Amniotic epithelial cell (primary cell): Measurements from ENCODE around the gene ZBTB44.

GRCh38 chr11:128516420-128517205 is 70.7 kb downstream of the ETS1 start:
- RRBS = no CpG with 5 or more reads among the region's 7 CpGs

DNA sequence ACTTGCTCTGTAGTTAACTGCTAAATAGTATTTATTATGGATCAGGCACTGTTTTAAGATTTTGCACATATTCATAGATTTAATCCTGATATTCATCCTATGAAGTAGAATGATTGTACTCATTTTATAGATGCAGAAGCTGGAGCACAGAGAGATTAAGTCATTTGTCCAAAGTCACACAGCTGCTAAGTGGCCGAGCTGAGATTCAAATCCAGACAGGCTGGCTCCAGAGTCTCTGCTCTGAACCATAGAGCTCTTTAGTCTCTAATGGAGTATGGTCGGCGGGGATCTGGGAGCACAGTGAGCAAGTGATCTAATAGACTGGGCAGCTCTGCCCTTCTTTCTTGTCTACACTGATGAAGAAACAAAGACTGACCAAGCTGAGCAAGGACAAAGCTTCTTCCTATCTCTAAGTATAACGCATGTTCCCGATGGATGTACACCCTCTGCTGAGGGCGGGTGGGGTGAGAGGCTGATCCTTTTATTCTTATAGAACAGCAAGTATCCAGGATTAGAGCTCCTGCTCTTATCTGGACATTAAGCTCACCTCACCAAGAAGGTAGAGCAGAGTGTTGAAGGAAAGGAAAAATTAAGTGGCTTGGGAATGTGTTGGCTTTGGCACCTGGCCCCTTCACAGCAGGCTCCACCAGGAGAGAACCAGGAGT is 68.8 kb downstream of the ETS1 start:
- RRBS = no CpG with 5 or more reads among the region's 6 CpGs

GRCh38 chr11:128523498-128524157 is 63.7 kb downstream of the ETS1 start:
- RRBS = no CpG with 5 or more reads among the region's 2 CpGs

DNA sequence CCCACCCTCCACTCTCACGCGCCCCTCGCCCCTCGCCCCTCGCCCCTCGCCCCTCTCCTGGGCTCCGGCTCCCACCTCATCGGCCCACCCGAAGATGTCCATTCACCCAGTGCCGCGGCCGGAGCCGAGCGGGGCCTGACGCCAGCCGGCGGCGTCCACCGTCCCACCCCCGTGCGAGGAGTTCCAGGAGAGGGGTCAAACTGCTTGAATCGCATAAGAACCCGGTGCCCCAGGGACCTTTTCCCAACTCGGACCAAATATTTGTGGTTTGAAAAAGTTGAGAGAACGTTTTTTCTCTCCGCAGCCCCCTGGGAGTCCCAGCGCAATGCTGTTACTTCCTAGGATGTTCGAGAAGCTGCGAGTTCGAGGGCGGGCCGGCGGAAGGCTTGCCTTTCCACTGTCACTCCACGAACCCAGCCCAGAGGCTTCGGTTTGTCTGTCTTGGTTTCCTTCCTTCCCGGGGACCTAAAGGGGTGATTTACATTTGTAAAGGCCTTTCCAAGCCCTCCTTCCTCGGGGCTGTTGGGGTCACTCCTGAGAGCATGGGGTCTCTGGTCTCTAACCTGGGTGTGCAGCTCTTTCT is 38.0 kb downstream of the ETS1 start:
- RRBS = 19% methylated on average over 19 of the region's 37 CpGs

- RRBS = no CpG with 5 or more reads among the region's 5 CpGs
Observed at GRCh38 chr11:128550813-128551388, 36.5 kb downstream of the ETS1 start.

DNA sequence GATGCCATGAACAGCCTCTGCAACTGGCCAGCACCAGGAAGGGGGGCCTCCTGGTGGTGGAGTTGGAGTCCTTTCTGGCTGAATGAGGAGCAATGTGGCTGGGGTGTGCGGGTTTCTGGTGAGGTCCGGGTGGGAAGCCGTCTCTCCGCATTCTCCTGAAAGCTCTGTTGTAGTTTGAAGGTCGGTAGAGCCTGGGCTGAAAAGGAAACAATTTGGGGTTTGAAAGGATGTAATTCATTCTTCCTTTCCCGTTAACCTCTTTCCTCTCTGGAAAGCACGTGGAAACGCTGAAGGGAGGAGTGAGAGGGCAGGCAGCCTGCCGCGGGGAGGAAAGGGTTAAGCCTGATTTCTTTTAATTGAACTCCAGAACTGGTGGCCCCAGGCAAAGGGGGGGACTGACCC is 1.9 kb upstream of the FLI1 start:
- RRBS = no CpG with 5 or more reads among the region's 10 CpGs

GRCh38 chr11:128721301-128721865 is 27.5 kb downstream of the FLI1 start:
- RRBS = no CpG with 5 or more reads among the region's 4 CpGs

- RRBS = no CpG with 5 or more reads among the region's 13 CpGs
Observed at GRCh38 chr11:128728863-128729645, 35.2 kb downstream of the FLI1 start.

DNA sequence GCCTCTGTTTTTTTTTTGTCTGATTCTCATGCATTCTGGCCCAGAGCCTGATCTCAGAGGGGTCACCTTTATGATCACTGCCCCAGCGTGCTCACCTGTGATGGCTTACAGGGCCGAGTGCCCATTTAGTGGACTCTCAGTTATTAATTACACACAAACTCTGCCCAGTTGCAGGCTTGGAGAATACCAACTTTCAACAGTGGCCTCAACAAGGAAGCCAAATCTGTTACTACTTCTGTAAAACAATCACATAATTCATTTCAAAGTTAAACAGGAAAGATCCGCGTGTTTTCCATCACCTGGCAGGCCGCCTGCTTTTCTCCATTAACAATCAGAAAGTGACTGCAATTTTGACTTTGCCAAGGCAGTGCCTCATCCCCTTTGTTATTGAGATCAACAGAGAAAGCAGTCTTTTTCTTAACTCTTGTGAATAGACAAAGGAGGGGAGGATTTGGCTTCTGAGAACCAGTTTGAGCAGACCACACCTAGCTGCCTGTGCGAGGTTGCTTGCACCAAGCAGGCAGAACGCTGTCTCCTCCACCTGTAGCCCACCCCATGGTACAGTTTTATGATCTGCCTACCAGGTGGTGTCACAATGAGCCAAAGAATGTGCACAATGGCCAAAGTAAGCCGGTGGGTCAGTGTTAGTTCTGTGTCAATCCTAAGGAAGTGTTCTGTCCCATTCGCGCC is 77.7 kb downstream of the BARX2 start:
- RRBS = no CpG with 5 or more reads among the region's 10 CpGs

DNA sequence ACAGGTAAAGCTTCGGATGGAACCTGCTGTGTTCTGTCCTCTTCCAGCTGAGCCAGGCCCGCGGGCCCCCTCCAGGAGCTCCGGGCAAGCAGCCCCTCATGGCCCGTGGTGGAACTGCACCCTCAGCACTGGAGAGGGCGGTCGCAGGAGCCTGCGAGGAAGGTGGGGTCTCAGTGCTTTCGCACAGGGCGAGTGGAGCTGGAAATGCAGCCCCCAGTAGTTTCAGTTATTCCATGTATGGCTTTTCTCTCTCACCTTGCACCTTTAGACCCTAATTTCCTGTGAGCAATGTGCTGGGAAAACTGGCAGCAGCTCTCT is 120.1 kb upstream of the TMEM45B start:
- RRBS = no CpG with 5 or more reads among the region's 10 CpGs

GRCh38 chr11:130000555-130001010 is 2.1 kb downstream of the PRDM10 start:
- RRBS = no CpG with 5 or more reads among the region's 12 CpGs

DNA sequence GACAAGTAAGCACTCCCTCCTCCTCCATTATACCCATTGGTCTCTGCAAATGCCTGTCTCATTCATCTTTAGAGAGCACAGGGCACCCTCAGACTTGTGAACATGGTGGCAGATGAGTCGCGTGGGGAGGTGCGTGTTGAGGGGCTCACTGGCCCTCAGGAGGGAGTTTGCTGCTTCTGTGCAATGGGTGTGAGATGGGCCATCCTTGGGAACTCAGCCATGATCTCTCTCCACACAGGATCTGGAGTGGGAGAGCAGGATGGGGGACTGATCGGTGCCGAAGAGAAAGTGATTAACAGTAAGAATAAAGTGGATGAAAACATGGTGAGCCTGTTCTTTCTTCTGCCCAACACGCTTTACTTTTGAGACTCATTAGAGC is 19.4 kb upstream of the ST14 start:
- RRBS = no CpG with 5 or more reads among the region's 6 CpGs

DNA sequence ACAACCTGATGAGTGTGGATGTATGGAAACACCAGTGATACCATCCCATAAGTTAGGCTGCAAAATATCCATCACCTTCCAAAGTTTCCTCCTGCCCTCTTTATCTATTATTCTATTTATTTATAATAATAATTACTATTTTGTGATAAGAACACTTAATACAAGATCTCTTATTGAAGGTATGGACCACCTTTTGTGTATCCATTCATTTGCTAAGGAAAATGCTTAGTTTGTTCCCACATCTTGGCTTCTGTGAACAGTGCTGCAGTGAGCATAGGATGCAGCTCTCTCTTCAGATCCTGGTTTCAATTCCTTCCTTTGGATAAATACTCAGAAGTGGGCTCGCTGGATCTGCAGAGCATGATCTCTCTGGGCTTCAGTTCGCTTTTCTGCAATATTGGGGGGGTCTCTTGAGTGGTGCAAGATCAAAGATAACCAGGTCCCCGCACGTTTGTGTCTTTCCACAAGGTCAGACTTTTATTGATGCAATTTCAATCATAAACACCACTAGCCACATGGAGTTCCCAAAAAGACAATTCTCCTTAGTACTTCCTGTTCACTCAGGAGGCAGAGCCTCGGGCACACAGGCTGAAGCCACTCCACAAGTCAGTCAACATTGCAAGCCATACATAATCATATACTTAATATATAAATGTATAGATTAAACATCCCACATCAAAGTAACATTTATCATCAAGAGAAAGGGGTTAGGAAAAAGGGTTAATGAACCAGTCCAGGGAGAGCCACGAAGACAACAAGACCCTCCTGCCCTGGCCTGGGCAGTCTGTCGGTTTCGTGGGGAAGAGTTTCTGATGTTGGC is 11.8 kb downstream of the ST14 start:
- RRBS = no CpG with 5 or more reads among the region's 8 CpGs

- RRBS = no CpG with 5 or more reads among the region's 4 CpGs
Observed at GRCh38 chr11:130184758-130185452, 25.3 kb downstream of the ST14 start.

- RRBS = no CpG with 5 or more reads among the region's 34 CpGs
Observed at GRCh38 chr11:130189412-130190241, 30.0 kb downstream of the ST14 start.

GRCh38 chr11:130313850-130314973 is at the start of gene ZBTB44:
TSS of gene ZBTB44 (minus strand) at chr11:130314917.
- RRBS = 2% methylated on average over 54 of the region's 105 CpGs

DNA sequence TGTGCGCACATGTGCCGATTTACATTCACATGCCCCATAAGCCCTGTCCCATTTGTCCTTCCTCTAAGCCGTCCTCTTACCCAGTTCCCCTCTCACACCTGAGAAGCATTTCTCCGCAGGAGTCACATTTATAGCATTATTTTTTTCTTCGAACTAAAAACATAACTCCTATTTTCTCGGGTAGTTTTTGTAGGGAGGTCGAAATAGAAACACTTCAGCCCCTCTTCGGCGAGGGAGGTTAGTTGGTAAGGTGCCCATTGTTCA is 359 bp upstream of the ZBTB44 start:
- RRBS = no CpG with 5 or more reads among the region's 9 CpGs

- RRBS = no CpG with 5 or more reads among the region's 24 CpGs
Observed at GRCh38 chr11:130331192-130331805, 16.6 kb upstream of the ZBTB44 start.

GRCh38 chr11:130451030-130451793 is 2.8 kb downstream of the ADAMTS15 start:
- RRBS = no CpG with 5 or more reads among the region's 6 CpGs

DNA sequence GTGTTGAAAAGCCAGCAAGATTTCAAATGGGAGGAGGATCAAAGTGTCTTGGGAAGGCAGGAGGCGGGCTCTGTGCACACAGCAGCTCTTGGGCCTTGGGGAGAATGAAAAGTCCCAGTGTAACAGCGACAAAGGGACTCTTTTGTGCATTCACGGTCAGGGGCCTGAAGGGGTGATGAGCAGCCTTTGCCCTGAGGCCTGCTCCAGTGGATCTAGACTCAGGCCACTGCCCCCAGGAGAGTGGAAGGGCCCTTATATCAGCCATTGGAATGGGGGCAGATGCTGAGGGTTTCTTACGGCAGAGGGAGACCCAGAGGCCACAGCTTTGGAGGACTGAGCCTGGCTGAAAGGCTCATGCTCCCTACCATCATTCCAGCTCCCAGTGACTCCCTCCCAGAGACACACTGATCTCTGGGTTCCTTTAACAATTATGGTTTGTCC is 135.5 kb downstream of the ADAMTS15 start:
- RRBS = no CpG with 5 or more reads among the region's 4 CpGs